Peritoneum (tissue), 1 donor: ENCODE measurements around a stretch of chr1.

GRCh38 chr1:9238564-9239010, 4.0 kb downstream of the H6PD start:
- PRO-cap, result no peak

GRCh38 chr1:9295727-9296539, 3.2 kb downstream of the SPSB1 start:
- PRO-cap, result no peak

- PRO-cap, result no peak
Observed at GRCh38 chr1:9322495-9323003, 29.9 kb downstream of the SPSB1 start.

GRCh38 chr1:9326568-9327142, 34.0 kb downstream of the SPSB1 start:
- PRO-cap, result no peak

- PRO-cap, result no peak
Observed at GRCh38 chr1:9338773-9339161, 46.1 kb downstream of the SPSB1 start.

DNA sequence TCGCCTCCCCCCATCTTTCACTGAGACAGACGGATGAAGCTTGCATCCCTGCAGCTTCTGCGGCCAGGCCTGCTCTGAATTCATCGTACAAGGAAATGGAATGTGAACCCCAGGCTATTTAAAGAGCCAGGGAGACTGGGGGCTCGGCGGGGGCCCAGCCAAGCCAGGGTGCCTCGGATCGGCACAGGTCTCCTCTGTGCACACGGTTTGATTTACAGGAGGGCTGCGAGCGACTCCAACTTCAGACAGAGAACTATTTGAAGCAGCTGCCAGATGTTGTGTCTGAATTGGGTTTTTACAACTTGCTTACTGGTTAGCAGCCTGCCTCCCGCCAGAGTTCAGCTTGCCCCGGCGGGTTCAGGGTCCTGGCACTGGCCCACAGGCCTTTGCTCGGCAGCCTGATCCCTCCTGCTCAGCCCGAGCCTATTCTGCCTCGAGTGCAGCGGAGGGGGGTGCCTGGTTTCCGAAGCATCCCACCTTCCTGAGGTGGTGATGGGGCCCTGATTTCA, 83.2 kb downstream of the SPSB1 start:
- PRO-cap, result no peak

GRCh38 chr1:9406033-9406492, 113.4 kb downstream of the SPSB1 start:
- PRO-cap, result no peak

- PRO-cap, result no peak
Observed at GRCh38 chr1:9476596-9477124, 62.6 kb upstream of the SLC25A33 start.

DNA sequence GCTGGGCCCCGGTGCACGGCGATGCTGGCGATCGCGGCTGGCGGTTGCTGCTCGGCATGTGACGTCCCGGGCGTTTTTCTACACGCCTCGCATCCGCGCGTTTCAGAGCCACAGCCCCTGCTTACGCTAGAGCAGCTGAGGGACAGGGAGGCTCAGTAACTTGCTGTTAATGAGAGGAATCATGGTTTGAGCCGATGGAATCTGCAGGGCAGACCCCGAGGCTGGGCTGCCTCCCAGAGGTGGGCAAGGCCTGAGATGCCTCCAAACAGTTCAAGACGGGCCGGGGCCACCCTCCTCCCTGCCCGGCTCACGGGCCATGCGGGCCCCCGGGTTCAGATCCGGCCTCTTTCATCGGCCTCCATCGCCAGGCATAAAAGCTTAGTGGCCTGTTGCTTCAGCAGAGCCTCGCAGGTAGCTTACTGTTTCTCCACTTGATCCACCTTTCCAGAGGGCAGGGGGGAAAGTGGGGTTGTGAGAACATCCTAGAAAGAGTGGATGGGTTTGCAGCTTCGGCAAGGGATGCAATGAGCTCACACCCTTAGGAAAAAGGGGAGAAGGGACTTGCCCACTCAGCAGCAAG, 739 bp downstream of the TMEM201 start:
- PRO-cap, result no peak

- PRO-cap, result no peak
Observed at GRCh38 chr1:9644475-9645004, 7.0 kb upstream of the PIK3CD start.

DNA sequence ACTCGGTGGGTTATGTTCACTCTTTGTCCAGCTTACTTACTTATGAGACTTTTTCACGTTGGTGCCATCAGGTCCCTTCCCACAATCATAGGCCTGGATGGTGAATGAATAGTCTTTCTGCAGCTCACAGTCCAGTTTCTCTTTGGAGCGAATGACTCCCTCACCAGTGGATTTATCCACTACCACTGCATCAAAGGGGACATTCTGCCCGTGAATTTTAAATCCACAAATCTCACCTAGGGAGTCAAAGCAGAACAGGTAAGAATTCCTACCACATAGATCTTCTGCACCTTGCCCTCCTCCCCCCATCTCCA, 68.7 kb downstream of the CLSTN1 start:
- PRO-cap, result no peak

- PRO-cap, result no peak
Observed at GRCh38 chr1:9807630-9807961, 16.2 kb downstream of the CLSTN1 start.

DNA sequence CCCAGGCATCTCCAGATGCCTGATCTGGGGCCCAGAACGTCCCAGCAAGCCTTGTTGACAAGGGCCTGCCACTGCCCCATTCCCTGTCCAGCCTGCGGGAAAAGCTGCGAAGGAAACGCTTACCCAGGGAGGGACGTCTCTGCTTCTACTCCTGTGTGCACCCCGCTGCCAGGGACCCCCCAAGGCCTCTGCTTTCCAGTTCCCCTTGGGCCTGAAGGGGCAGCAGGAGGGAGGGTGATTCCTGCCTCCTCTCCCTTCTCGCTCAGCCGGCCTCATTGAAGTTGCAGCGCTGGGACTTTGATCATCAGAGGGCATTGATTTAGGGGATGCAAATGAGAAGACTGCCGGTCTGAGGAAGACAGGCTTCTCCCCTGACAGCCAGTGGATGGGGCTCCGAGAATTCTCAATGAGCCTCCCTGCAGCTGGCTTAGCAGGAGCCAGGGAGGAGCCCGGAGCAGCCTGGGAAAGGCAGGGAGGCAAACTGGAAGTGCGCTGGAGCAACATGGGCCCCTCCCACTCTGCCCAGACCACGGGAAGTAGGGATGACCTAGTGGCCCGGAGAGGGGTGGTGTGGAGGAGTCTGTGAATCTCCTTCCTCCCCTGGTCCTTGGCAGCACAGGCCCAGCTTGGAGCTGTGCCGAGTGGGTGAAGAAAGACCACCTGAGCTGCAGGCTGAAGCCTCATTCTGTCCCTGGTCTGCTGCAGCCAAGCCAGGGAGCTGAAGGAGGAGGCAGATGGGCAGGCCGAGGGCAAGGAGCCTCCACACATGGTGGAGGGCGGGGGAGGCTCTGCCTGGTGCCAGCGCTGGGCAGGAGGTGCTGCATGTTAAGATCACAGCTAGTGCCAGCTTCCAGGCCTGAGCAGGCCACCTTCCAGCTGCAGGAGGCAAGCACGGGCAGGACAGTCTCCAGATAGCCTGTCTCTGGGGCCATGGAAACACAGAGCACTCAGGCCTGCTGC, 12.0 kb upstream of the CLSTN1 start:
- PRO-cap, result no peak

DNA sequence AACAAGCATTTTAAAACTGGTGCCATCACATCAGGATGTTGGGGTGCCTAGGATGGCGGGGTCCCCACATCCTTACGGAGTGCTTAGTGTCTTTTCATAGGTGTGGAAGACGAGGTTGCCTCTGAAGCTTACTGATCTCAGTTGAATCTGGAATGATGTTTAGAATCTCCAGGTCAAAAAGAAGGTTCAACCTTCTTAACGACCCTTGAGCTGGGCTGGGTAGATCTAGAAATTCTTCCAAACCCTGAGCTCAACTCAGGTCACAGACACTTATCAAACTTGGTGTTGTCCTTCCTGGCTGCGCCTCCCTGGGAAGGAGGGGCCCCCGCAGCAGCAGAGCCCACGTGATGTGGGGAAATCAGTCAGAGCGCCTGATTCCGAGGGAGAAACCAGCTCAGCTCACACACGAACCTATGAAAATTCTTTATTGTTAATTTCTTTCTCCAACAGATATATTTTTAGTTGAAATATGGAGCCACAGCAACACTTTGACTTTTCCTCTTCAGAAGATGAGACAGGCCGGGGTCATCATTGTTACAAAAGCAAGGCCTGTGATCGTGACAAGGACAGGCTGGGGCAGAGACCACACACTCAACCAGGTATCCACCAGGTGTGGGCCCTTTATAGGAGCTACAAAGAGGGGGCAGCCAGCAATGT, 24.2 kb upstream of the CLSTN1 start:
- PRO-cap, result no peak

DNA sequence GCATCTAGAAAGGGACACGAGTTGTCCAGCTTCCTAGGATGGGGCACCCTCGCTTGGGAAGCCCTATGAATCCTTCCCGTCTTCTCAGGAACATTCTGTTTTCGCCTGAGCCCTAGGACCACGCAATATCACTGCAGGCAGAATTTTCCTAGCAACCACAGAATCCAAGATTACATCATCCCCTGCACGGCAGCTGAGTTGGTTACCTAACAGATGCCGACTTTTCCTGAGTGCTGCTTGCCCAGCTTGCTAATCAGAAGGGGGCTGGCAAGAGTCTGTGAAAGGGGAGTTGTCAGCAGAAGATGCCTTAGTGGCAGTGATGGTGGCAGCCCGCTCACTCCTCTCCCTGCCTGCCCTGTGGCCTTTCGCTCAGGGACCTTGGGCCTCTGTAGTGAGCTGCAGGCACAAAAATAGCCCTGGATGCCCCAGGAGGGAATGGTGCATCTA, 28.7 kb upstream of the CLSTN1 start:
- PRO-cap, result no peak

DNA sequence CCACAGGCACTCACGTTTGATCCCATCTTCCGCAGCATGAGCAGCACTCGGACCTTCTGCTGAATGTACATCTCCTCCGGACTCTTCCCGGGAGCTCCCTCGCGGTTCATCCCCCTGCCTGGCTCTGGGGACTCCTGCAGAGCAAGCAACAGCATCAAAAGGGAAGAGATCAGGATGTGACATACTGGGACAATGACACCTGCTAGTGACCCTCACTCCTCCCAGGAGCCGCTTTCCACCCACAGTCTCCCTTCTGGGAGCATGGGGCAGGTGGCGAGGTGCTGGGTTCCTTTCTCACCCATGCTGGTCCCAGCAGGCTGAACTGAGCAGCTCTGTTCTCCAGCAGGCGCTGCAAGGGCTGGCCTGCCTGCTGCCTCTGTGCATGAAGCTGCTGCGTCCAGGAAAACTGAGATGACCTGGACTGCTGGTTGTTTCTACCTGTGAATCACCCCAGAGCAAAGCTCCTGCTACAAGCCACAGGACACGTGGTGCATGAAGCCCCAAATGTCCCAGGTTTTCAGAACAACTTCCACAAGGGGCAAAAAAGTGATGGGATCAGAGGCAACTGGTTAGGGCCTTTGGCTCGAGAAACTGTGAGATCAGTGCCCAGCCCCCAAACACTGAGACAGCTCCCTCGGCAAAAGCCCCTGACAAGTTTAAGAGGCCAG, 38.0 kb downstream of the CTNNBIP1 start:
- PRO-cap, result no peak

GRCh38 chr1:9894044-9894798, 15.8 kb downstream of the CTNNBIP1 start:
- PRO-cap, result no peak

GRCh38 chr1:10065175-10065854, 32.6 kb downstream of the UBE4B start:
- PRO-cap, result no peak

DNA sequence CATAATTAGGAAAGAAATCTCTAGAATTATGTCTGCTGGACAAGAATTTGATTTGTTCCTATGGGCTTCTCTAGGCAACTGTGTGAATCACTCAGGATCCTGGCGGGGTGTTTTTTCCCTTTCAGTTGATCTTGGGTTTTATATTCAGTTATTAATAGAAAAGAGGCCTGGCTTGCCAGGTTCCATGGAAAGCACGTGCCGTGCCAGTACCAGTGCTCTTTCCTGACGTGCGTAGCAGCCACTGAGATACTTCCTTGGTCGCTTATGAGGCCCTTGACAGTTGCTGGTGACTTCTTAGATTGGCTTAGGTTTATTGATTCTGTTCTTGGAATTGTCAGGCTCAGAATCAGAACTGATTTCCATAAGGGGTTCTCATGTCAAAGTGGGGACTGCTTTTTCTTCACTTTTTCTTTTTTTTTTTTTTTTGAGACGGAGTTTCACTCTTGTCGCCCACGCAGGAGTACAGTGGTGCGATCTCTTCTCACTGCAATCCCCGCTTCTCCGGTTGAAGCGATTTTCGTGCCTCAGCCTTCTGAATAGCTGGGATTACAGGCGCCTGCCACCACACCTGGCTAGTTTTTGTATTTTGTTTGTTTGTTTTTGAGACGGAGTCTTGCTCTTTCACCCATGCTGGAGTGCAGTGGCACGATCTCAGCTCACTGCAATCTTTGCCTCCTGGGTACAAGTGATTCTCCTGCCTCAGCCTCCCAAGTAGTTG, 48.6 kb upstream of the KIF1B start:
- PRO-cap, result no peak

- PRO-cap, result bidirectional peak, plus-strand start at chr1:10210044, minus-strand start at chr1:10209907; bidirectional peak, plus-strand start at chr1:10210570, minus-strand start at chr1:10210327
Observed at GRCh38 chr1:10209543-10210414, 591 bp upstream of the KIF1B start.